ENCODE data around the genes SPARC and GRIA1.

DNA sequence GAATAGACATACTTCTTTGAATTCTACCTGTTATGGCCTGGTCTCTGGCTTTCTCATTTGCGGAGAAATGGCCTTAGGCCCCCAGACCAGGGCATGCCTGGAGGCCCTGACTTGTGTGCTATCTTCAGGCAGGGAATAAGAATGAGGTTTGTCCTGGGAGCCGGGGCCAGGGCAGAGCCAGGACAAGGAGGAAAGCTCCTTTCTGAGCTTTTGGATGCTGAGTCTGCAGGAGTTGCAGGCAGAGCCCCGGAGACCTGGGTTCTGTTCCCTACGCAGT is 47.4 kb upstream of the SYNPO start:
- PRO-cap, result no peak

DNA sequence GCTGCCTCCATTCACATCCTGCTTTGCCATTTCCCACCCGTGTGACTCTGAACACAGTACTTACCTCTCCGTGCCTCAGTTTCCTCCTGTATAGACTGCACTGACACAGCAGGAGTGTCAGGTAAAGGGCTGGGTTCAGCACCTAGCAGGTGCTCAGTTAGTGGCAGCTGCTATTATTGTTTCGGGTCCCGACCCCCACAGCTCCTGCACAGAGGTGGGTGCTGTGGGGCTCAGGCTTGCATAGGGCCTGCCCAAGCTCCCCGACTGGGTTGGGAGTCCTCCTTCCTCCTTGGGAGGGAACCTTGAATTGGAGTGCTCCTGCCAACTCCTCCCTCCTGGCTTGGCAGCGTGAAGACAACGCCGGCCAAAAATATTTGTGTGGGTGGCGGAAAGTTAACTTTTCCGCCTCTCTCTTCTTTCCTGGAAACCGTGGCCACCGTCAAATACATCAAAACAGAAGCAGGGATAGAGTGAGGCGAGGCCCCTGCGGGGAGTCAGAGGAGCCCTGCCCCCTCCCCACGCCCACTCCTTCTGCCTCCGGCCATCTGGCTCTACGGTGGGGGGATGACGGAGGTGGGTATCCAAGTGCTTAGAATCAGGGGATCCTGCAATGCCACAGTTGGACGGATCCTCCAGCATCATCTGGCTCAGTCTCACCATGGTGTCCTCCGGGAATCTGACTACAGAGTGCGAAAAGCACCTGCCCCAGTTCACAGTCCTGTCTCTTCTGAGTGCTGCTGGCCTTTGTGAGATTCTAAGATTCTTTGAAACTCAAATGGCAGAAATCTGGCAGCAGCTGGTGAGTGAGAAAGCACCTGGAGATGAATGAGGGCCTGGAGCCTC is 25.3 kb upstream of the SYNPO start:
- PRO-cap, result no peak

GRCh38 chr5:150656069-150656384 is 5.0 kb upstream of the MYOZ3 start:
- PRO-cap, result no peak

GRCh38 chr5:151056519-151057303 is 24.1 kb downstream of the TNIP1 start:
- PRO-cap, result no peak

GRCh38 chr5:151221937-151222488 is 1.9 kb downstream of the CCDC69 start:
- PRO-cap, result no peak

DNA sequence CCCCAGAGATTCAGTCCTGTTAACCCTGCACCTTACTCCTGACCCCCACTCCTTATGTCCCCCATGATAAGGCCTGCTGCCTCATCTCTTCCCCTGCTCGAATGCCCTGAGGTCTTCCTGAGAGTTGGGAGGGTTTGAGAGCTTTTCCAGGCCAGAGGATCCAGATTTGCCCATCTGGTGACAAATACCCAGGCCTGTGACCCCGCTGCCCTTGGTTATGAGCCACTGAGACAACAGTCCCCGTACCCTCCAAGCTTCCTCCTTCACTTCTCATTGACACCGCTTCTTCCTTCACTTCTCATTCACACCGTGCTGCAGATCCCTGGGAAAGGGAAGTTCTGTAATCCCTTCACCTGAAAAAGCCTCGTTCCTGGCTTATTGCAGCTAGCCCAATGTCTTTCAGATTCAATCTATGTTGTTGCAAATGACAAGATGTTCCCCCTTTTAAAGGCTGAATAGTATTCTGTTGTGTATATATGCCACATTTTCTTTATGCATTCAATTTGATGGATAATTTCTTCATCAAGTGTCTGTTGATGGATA is 676 bp downstream of the GM2A start:
- PRO-cap, result no peak

DNA sequence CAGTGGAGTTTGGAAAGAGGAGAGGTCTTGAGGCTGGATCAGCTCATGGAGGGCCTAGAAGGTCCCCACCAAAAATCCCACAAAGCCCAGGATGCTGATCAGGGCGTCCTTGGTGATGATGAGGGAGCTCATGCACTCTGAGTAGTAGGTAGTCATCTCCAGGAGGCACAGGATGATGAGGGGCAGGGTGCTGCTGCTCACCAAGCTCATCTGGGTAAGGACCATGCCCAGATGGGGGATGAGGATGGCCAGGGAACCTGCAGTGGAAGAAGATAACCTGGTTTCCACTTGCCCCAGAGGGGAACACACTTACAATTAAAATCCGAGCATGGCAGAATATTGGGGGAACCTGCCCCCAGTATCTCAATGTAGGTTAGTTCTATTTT is 19.0 kb upstream of the SLC36A2 start:
- PRO-cap, result no peak

DNA sequence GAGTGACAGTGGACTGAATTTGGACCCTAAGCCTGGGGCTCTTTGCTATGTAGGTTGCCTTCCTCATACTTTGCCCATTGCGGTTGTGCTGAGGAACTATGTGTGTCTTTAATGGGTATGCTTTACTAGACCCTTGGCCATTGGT is 46.6 kb downstream of the SLC36A1 start:
- PRO-cap, result no peak

DNA sequence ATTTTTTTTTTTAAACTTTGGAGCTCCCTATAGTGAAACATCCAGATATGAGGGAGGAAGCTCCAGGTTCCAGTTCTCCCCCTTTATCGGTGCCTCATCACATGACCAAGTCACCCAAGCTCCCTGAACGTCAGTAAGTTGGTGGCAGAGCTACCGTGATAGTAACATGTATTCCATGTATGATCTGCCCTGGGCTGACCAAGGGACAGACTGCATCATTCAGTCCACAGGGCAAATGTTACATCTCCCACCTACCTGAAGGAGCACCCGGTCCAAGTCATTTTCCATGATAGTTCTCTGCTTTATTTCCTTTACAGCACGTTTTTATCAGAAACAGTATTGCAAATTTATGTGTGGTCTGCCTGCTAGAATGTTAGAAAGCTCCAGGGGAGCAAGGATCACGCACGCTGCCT is 25.9 kb downstream of the SPARC start:
- PRO-cap, result no peak

GRCh38 chr5:151686326-151686483 is 510 bp downstream of the SPARC start:
- PRO-cap, result no peak

- PRO-cap, result bidirectional peak, plus-strand start at chr5:151686859, minus-strand start at chr5:151686805; bidirectional peak, plus-strand start at chr5:151687081, minus-strand start at chr5:151686915
Observed at GRCh38 chr5:151686484-151687667, at the start of gene SPARC. SPARC (minus strand) TSS chr5:151686915.

DNA sequence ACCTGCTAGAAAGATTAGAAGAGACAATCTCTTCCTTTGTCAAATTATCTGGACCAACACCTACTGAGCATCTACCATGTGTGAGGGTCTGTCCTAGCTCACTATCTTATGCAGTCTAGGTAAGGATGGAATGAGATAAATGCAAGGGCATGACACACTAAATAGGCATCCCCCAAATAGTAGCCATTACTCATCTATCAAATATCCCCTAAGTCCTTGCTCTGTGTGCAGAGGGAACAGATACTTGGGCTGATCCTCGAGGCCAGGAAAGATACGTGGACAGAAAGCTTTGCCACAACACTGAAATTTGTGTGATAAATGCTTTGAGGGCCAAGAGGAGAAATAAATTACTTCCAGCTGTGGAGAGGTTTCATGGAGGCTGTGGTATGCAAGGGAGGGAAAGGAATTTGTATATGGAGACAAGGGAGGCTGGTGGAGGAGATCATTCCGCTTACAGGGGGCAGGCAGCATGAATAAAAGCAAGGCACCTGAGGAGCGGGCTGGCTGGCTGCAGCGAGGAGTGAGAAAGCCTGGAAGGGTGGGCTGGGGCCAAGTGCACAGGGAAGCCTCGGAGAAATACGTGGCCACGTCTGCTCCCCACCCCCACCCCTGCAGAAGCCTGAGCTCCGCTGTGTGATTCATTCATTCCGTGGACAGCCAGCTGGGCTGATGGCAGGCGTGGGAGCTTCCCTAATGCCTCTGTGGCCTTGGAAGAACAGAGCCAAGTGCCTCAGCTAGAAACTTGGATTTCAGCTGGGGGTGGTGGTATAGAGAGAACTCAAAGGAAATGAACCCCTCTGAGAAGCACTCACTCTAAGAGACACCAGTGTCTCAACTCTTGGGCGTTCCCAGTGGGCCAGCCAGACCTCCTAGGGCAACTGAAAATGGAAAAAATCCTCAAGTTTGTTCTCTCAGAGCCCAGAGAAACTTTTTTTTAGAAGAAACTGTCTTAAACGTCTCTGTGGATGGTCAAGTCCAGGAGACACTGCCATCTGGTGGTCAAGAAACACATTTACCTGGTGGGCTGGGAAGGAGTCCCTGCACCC is 18.3 kb downstream of the ATOX1 start:
- PRO-cap, result no peak

DNA sequence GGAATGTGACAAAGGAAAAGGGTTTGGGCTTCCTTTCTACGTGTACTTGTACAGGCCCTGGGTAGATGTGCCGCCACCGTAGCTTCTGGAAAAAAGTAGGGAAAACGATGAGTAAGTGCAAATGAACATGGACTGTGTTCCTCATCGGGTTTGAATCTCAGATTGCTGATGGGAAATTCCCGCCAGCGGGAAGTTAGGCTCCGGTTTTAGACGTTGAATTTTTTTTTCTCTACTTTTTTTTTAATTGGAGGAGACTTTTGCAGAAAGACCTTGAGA is 1.1 kb downstream of the G3BP1 start:
- PRO-cap, result bidirectional peak, plus-strand start at position 35 of the sequence, minus-strand start outside the sequence

DNA sequence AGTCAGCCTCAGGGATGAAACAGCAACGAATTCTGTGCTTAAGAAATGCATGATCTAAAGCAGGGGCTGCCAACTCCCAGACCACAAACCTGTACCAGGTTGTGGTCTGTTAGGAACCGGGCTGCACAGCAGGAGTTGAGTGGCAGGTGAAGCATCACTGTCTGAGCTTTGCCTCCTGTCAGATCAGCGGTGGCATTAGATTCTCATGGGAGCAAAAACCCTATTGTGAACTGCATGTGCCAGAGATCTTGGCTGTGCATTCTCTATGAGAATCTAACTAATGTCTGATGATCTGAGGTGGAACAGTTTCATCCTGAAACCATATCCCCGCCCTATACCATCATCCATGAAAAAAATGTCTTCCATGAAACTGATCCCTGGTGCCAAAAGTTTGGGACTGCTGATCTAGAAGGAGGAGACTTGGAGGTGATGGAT is 239.7 kb upstream of the GLRA1 start:
- PRO-cap, result no peak

DNA sequence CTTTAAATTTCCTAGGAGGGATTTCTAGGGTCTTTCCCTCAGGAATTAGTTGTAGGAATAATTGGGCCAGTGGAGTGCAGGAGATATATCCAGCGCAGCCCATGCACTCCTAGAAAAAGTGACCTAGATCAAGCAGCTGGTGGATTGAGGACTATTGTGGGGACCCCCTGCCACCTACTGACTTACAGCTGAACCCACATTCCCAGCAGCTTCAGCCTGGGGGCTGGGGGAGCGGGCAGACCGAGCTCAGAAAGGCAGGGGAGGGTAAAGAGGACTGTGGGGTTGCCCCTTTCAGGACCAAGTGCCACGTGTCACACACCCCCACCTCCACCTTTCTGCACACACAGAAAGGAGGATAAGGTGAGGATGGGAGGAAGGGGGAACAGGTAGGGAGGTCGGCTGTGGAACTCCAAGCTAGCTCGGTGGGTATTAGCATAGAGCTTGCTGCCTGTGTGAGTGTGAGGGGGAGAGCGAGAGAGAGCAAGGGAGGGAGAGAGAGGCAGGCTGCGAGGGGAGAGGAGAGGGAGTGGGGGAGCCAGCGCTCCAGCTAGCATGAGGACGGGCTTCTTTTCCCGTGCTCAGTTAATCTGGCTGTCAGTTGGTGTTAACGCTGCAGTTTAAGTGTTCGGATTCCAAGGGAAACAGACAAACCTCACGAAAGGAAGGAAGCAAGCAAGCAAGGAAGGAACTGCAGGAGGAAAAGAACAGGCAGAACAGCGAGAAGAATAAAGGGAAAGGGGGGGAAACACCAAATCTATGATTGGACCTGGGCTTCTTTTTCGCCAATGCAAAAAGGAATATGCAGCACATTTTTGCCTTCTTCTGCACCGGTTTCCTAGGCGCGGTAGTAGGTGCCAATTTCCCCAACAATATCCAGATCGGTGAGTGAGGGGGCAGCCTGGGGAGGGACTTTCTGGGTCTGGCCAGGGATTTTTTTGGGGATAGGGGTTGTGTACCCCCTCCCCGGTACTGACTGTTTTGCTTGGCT is at the start of gene GRIA1:
TSS of gene GRIA1 (plus strand) at position 581 of the 988 bp plus-strand sequence.
- PRO-cap, result bidirectional peak, plus-strand start at position 711 of the sequence, minus-strand start at position 593 of the sequence

GRCh38 chr5:154405198-154405868 is 40.5 kb upstream of the SAP30L start:
- PRO-cap, result unidirectional peak, plus-strand start at chr5:154405515

- PRO-cap, result no peak
Observed at GRCh38 chr5:154783664-154784392, 28.7 kb downstream of the LARP1 start.

- PRO-cap, result unidirectional peak, minus-strand start at chr5:154788588
Observed at GRCh38 chr5:154787967-154788761, 33.0 kb downstream of the LARP1 start.

DNA sequence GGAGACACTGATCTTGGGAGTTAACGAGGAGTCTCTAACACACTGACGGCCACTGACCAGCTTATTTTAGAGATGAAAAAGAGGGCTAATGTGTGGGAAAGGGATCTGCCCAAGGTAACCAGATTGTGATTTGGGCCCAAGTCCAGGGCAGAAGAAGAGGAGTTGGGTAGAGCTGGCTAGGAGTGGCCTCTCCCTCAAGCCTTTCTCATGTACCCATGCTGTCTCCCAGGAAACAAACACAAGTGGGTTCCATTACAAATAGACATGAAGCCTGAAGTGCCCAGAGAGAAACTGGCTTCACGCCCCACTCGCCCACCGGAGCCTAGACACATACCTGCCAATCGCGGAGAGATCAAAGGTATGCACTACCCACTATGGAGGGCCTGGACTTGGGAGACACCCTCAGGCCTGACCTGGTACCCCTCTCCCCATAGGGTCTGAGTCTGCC is 38.2 kb downstream of the LARP1 start:
- PRO-cap, result no peak

DNA sequence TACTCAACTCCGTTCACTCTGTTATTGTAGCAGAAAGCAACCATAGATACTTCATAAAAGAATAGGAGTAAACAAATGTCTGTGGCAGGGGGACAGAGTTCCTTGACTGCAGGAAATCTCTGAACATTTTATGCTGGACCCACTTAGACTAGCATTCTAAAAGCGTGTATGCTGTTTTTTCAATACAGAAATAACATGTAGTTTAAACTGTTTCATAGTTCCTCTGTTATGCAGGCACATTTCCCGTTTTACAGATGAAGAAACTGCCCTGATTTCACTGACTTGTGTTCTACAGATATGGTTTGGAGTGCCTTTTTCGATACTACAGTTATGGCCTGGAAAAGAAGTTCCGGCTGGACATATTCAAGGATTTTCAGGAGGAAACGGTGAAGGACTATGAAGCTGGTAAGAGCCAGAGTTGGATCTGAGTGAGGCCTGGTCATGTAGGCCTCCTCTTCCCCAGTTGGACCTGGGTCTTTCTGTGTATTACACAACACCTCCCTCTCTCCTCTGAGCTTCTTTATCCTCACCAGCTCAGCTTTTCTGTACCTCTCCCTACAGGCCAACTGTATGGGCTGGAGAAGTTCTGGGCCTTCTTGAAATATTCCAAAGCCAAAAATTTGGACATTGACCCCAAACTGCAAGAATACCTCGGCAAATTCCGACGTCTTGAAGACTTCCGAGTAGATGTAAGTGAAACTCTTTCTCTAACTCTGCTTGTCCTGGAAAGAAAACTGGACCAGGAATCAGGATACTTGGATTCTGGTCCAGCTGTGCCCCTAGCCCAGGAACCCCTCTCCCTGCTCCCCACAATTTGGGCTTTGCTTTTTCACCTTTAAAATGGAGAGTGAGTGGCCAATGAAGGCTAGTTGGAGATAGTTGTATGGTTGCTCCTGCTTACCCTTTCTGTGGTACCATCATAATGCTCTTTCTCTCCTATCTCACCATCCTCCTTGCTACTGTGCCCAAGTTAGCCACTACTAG is 39.2 kb downstream of the FAXDC2 start:
- PRO-cap, result no peak

Measured in endothelial cell (in vitro differentiated cells).